ReNcell CX (cell line): ENCODE results near the genes KIF1B and PEX14.

DNA sequence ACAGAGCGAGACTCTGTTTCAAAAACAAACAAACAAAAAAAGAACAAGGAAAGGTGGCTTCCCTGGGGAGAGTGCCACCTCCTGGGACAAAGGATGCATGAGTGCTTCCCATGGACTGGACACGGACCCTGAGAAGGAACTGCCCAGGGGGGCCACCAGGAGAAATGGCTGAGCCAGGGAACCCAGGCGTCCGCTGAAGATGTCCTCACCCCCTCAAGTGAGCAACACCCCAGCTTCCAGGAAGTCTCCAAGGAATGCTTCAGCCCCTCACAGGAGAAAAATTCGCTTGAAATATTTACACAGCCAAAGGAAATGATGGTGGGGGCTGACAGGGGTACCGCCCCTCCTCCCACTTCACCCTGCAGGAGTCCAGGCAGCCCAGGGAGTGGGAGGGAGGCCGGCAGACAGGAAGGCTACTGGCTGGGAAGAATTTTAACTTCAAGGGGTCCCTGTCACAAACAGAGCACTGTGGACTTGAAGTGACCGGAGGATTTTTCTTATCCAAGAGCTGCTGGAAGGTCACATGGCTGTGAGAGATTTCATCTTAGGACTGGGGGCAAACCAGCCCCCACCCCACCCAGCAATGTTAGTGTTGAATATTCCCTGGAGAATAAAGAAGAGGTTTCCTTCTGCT, 90.9 kb upstream of the SLC25A33 start:
- PRO-cap, result no peak

DNA sequence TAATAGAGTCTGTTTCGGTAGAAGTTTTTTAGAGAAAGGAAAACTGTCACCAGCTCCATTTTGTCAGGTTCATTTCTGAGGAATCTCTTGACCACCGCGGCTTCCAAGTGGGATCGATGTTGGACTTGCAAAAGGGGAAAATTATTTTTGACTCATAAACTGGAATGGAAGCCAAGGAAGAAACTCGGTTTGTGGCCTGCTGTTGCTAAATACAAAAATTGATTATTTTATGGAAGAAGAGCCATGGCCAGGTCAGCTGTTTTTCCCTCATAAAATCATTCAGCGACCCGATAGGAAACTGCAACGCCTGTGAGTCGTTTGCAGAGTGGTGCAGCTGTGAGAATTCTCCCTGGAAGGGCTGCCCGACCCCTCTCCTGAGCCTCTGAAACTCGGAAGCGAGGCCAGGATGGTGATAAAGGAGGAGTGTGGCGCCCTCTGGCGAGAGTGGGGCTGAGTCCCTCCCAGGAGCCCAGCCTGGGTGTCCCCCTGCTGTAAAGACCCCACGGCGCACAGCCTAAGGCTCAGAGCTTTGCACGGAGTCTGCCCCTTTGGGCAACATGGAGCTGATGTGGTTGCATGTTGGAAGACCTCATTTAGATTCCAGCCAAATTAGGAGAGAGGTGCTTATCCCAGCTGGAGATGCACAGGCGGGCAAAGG, 83.6 kb upstream of the SLC25A33 start:
- PRO-cap, result no peak

- PRO-cap, result no peak
Measured at GRCh38 chr1:9557666-9558499, 18.6 kb downstream of the SLC25A33 start.

DNA sequence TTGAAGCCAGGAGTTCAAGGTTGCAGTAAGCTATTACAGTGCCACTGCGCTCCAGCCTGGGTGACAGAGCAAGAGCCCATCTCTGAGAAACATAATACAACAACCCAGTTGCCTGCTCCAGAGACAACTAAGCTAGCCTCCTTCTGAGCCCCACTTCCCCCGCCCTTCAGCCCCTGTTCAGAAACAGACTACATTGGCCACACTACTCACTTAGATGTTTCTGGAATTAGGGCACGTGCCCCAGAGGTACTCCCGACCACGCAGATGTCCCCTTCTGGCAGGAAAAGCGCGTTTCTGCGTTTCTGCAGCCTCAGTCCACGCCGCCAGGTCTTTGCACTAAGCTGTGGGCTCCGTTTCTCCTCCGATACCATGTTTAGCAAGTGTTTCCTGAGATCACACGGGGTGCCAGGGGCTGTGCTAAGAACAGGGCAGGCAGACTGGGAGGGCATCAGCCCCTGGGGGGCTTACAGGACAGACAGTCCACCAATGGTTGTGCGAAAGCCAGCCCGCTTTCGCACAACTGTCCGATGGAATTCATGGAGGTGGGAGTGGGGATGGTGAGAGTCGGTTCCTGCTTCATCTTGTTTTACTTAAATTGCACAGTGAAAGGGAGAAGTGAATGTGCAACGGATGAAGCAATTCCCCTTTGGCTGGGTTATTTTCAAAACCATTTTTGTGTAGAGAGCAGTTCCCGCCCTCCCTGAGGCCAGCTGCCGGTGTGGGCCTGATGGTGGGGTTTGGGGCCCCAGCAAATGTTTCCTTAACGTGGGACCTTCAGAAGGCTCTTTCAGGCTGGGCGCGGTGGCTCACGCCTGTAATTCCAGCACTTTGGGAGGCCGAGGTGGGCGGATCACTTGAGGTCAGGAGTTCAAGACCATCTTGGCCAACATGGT, 2.7 kb downstream of the PIK3CD start:
- PRO-cap, result no peak

- PRO-cap, result no peak
Measured at GRCh38 chr1:9715438-9716686, 64.3 kb downstream of the PIK3CD start.

DNA sequence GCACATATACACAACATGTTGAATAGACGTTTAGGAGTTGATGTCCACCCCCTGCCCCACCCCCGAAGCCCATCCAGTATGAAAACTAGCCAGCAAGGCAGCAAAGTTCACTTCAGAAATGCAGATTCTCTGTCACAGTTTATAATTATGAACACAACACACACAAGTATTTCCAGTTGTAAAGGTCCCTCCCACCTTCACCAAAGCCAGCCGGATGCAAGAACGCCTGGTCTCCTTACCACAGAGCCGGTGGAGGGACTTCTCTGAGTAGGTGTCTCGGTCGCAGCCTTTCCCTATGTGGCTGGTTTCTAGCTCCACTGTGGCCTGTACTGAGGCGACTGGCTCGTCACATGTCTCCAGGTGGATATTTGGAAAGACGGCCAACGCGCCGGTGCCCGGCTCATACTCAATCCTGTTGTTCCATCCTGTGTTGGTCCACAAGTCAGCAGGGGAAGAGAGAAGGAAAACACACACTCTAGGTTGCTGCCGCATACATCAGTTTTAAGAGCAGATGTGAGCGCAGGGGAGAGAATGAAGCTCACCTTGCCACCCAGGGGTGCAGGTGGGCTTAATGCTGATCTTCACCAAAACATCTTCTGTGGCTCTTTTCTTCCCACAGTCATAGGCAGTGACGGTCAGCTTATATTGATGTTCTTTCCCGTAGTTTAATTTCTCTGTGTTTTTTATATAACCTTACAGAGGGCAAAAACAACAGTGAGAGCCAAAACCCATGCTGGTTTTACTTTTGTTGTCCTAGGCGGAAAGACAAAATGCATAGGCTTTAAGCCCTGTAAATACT, 74.3 kb downstream of the CLSTN1 start:
- PRO-cap, result no peak

- PRO-cap, result no peak
Measured at GRCh38 chr1:9751355-9751863, 72.4 kb downstream of the CLSTN1 start.

DNA sequence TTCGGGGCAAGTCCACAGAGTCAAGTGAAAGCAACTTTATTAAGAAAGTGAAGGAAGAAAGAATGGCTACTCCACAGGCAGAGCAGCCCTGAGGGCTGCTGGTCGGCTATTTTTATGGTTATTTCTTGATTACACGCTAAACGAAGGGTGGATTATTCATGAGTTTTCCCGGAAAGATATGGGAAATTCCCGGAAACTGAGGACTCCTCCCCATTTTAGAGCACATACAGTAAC, 49.1 kb downstream of the CLSTN1 start:
- PRO-cap, result no peak

DNA sequence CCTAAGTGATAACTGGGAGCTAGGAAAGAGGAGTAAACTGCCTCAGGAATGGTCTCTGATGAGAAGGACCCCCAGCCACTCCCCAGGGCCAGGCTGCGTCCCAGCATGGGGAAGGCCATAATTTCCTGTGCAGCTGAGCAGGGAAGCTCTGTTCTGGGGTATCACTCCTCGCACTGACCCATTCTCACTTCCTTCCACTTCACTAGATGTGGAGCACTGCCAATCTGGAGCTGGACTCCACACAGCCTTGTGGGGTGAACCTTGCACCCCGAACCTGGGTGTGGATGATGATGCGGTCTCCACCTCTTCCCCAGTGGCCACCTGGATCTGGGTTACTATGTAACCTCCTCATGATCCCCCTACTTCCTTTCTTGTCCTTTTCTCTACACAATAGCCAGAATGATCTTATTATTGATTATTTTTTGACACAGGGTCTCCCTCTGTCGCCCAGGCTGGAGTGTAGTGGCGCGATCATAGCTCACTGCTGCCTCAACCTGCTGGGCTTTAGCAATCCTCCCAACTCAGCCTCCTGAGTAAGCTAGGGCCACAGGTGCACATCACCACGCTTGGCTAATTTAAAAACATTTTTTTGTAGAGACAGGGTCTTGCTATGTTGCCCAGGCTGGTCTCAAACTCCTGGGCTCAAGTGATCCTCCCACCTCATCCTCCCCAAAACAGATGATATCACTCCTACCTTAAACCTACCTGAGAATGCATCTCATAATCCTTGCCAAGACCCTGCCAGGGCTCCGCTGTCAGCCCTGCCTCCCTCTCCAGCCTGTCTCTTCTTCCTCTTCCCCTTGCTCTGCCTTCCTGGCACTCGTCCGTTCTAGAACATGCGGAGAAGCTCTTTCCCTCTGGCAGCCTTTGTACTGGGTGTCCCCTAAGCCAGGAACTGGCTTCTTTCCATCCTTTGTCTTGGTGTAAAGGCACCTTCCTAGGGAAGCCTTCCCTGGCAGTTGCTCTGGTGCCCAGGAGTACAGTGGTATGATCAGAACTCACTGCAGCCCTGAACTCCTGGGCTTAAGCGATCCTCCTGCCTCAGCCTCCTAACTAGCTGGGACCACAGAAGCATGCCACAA, 36.4 kb downstream of the CTNNBIP1 start:
- PRO-cap, result no peak

DNA sequence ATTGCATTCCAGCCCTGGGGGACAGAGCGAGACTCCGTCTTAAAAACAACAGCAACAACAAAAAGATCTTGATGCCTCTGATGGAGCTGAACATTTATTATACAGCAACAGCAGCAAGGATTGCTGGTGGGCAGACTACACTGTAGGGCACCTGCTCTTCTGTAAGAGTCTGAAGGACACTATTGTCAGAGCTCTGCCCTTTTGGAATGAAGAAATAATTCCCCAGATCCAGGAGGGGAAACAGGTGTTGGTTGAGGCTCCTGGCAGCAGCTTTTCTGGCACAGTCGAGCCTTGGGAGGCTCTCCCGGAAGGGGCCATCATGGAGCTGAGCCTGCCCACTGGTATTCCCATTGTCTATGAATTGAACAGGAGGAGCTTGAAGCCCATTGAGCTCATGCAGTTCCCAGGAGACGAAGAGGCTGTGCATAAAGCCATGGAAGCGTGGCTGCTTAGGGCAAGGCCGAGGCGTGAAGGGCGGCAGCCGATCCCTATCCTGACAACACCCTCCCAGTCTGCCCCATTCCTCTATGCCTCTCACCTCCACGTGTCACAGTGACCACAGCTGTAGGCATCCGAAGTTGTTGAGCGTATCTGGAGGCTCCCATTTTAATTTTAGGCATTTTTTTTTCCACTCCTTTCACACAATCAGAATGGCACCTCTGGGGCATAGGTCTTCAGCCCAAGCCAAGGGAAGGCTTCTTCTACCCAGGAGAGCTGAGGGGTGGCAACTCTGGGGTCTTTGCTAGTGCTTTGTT, 26.6 kb downstream of the UBE4B start:
- PRO-cap, result no peak

DNA sequence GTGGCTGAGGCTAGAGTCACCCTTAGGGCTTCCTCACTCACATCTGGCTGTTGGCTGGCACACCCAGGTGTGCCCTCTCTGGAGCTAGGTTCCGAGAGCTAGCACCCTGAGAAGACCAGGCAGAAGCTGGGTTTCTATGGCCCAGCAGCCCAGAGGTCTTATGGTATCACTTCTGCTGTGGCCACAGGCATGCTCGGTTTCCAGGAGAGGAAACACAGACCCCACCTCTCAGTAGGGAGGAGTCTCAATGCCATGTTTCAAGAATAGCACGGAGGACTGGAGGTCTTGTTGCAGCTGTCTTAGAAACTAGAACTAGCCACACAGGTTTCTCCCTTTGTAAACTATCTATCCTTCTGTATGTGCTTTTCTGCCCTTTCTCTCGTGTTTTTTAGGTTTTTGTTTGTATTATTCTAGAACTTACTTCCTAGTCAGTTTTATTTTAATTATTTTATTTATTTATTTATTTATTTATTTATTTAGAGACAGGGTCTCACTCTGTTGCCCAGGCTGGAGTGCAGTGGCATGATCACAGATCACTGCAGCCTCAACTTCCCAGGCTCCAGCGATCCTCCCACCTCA, 20.5 kb upstream of the KIF1B start:
- PRO-cap, result no peak

DNA sequence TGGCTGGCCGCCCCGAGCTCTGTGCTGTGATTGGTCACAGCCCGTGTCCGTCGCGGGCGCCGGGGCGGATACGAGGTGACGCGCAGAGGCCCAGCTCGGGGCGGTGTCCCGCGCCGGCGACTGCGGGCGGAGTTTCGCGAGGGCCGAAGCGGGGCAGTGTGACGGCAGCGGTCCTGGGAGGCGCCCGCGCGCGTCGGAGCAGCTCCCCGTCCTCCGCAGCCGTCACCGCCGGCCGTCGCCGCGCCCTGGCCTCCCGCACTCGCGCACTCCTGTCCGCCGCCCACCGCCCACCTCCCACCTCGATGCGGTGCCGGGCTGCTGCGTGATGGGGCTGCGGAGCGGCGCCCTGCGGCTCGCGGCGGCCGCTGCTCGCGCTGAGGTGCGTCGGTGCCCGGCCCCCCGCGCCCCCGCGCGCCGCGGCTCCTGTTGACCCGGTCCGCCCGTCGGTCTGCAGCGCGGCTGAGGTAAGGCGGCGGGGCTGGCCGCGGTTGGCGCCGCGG, at the start of gene KIF1B:
TSS of gene KIF1B (plus strand) at position 156 of the 500 bp plus-strand sequence.
- PRO-cap, result bidirectional peak, plus-strand start at position 162 of the sequence, minus-strand start outside the sequence

DNA sequence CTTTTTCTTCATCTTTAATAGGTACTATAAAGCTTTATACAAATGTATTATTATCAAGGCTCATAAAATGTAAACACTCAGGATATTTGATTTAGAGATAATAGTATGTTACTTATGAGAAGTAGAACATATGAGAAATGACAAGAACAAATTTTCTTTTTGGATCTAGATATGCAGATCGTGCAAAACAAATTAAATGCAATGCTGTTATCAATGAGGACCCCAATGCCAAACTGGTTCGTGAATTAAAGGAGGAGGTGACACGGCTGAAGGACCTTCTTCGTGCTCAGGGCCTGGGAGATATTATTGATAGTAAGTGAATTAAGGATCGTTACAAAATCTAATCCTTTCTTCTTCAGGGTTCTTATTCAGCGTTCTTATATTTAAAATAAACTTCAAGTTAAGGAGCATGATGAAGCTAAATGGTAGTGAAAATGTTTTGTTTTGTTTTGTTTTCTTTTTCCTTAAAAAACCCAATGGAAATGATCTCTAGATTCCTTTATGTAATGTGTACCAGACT, 67.5 kb downstream of the KIF1B start:
- PRO-cap, result no peak

- PRO-cap, result no peak
Measured at GRCh38 chr1:10361440-10362103, 37.3 kb upstream of the PGD start.

DNA sequence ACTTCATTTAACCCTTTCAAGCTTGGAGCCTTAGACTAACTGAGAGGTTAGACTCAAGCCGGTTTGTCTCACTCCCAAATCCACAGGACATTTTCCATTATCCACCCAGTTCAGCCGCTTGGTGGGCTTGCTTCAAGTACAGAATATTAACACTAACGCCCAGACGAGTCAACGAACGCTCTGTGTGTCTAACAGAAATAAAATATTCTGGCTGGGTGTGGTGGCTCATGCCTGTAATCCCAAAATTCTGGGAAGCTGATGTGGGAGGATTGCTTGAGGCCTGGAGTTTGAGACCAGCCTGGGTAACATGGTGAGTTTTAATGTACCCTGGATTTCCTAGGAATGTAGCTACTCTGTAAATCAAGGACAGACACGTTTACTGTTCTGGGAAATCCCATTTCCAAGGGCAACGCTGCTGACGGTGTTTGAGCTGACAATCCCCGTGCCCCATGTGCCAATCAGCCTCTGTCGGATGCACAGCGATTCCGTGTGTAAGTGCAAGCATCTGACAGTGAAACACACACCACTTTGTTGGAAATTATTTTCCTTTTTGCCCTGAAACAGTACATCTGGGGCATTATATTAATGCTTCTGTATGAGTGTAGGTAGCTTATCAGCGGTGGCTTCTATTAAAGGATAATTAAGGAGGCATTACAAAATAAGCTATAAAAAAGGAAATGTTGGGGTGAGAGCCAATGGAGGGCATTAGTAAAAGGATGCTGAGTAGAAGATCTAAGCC, 8.0 kb downstream of the CORT start:
- PRO-cap, result no peak

DNA sequence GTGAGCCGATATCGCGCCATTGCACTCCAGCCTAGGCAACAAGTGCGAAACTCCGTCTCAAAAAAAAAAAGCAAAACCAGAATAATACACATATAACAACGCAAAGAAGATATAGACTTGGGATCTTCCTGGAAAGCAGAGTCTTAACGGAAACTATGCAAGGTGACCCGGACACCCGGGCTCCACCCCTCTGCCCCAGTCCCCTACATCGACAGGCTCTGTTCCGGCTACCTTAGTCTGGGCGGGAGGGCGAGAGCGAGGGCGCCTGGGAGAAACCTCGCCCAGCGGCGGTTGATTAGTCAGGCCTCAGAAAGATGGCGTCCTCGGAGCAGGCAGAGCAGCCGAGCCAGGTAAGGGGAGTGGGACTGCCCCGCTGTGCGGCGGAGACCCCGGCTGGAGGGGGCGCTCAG, at the start of gene PEX14:
TSS of gene PEX14 (plus strand) at position 298 of the 410 bp plus-strand sequence.
- PRO-cap, result bidirectional peak, plus-strand start at position 315 of the sequence, minus-strand start at position 201 of the sequence

DNA sequence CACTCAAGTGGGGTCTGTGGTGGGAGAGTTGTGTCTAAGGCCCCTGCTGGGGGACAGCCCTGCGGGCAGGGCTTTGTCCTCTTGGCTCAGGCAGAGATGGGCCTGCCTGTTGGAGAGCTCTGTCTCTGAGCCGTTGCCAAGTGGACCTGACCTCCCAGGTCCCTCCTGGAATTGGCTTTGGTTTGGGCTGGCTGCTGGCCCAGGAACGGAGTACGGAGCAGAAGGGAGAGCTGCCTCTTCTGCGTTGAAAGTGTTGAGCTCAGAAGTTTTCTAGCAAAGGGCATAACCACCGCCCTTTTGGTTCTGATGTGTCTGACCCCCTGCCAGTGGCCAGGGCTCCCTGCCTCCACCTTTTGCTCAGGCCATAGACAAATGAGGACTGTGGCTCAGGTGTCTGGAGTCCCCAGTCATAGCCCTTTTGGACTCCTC, 154.0 kb downstream of the PEX14 start:
- PRO-cap, result no peak

DNA sequence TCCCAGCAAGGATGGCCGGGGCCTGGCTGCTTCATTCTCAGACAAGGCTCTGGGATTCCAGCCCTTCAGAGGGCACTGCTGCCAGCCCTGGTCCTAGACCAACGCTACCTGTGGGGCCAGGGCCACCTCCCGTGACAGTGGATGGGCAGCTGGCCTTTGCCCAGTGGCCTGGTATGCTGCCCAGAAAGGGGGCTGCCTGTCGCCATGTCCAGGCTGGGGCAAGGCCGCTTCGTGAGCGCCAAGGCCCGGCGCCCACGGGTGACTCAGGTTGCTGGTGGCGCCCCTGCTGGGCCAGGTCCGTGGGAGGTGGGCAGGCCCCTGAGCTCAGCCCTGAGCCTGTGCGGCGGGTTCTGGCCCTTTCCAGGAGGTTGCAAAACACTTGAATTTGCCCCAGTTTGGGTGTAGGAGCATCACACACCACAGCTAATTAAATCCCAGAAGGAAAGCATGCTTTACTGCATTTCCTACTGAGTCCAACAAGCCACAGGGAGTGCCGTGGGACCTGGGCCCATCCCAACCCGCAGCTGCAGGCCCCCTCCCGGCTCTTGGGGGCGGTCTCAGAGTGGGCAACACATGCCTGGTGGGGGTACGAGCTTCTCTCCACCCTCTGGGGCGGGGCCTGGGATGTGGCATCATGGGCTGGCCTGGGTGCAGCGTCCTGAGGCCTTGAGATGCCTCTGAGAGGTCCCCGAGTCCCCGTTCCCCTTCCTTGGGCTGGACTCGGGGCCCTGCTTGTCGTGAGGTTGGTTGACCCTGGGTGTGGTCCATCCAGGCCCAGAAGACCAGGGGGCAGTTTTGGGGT, 159.8 kb downstream of the PEX14 start:
- PRO-cap, result no peak

DNA sequence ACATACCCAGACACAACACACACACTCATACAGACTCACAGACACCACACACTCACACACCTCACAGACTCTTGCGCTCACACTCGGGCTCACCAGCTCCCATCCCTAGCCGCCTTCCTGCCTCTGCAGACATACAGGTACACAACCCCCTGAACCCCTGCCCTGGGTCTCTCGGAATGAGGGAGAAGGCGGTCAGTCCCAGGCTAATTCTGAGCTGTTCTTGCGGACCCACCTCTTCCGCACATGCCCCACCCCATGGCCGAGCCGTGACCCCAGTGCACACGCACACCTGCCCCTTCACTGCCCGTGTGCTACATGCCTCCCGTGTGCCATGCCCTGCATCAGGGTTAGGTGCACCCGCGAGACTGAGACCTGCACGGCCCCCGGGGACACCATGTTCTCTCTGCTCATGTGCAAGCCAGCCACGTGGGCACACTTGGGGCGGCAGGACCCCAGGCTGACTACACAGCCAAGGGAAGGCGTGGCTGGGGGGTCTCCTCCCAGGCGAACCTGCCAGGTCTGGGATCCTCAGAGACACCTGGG, 133.7 kb downstream of the CASZ1 start:
- PRO-cap, result no peak

DNA sequence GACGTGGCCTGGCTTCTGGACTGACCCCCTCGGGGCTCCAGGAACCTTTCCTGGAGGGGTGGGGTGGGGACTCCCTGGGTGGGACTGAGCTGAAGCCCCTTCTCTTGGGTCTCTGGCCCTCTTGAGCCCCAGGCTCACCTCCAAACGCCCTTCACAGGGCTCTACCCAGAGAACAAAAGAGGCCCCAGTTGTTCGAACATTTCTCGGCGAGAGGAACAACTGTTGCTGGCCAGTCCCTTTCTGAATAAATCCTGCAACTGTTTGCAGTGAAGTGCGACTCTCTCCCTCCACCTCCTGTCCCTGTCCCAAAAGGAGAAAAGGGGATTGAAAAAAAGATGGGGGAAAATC, 114.7 kb downstream of the CASZ1 start:
- PRO-cap, result no peak